Mesenchymal stem cell of the bone marrow (primary cell): ENCODE results near the genes LAMA3 and TAF4B.

GRCh38 chr18:23463955-23464497 lies 10.9 kb downstream of the RIOK3 start:
- CAGE, long polyA plus RNA: no peak

DNA sequence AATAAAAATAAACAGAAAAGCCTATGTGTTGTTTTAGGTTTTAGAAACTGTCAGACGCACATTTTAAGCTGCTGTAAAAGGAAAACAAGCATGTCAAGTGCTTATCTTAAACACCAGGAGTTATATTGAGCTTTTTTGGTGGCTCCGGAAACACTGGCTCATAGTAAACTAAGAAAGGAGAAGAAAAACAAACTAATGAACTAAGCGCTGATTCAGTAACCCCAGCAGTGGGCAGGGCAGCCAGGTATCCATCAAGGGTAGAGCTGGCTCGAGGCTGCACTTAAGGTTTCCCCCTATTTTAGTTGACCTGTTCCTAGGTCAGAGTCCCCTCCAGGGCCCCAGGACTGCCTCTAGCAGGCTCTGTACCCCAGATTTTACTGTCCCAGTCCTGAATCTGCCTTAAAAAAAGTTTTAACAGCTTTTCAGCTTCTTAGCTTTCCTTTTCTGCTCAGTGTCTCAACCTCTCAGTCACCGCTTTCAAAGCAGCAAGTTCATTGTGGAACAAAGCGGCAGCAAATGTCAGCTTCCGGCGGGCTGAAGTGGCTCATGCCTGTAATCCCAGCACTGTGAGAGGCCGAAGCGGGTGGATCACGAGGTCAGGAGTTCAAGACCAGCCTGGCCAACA lies 15.3 kb upstream of the RMC1 start:
- CAGE, long polyA plus RNA: no peak

DNA sequence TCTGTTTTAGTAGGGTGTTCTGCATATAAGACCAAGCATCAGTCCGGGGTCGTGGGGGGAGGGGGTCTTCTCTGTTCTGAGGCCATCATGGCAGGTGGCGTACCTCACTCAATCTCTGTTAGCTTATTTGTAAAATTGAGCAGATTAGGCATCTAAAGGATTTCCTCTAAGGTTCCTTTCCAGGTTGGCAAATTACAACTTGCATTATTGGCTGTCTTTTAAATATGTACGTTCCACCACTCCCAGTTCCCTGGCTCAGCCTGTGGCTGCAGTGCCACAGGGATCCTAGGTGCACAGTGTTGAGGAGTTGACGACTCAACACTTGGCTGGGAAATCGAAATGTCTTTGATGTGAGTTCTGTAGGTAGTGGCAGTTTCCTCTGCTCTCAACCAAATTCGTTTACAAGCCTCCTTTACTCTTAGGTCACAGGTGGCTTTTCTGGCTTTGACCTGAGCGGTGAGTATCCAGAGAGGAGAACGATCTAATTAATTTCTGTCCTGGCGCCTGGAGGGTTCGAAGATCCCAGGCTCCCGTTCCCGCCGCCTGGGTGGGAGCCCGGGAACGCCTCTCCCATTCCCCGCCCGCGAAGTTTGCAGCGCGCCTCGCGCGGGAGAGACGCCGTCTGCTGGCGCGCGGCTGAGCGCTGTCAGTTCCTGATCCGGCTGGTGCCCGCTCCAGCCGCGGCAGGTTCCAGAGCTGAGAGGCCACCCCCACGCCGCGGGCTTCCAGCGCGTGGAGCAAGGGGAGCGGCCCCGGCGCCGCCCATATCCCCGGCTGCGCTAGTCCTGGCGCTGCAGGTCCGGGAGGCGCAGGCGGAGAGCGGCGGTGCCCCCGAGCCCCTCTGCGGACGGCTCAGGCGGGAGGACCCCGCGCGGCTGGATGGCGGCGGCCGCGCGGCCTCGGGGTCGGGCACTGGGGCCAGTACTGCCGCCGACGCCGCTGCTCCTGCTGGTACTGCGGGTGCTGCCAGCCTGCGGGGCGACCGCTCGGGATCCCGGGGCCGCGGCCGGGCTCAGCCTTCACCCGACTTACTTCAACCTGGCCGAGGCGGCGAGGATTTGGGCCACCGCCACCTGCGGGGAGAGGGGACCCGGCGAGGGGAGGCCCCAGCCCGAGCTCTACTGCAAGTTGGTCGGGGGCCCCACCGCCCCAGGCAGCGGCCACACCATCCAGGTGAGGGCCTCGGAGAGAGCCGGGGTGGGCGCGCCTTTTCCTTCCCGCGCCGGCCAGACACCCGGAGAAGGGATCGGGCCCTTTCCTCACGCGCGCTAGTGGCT lies at the start of gene LAMA3:
Gene LAMA3 (plus strand): TSS at position 649 of the 1,277 bp plus-strand sequence.
- CAGE, long polyA plus RNA: no peak

DNA sequence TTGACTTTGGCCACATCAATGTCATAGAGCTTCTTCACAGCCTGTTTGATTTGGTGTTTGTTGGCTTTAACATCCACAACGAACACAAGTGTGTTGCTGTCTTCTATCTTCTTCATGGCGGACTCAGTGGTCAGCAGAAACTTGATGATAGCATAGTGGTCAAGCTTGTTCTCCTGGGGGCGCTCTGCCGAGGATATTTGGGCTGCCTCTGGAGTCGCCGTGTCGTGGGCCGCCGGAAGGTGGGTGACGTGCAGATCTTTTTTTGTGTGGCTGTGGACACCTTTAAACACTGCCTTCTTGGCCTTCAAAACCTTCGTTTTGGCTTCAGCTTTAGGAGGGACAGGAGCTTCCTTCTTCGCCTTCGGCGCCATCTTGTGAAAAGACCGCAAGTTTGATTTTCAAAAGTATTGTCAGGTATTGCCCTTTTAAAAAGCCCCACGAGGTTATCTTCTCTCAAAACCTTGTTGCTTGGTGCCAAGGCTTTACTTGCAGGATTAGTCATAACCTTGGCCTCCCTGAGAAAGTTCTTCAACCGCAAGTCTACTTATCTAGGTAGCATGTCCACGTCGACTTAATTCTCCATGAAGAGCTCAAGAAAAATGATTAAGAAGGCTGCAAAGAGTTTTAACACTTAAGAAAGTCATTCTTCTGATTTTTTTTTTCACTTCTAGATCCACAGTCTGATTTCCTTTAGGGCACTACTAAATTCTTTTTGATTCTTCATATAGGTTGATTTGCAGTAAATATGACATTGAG lies 20.8 kb downstream of the LAMA3 start:
- CAGE, long polyA plus RNA: no peak

DNA sequence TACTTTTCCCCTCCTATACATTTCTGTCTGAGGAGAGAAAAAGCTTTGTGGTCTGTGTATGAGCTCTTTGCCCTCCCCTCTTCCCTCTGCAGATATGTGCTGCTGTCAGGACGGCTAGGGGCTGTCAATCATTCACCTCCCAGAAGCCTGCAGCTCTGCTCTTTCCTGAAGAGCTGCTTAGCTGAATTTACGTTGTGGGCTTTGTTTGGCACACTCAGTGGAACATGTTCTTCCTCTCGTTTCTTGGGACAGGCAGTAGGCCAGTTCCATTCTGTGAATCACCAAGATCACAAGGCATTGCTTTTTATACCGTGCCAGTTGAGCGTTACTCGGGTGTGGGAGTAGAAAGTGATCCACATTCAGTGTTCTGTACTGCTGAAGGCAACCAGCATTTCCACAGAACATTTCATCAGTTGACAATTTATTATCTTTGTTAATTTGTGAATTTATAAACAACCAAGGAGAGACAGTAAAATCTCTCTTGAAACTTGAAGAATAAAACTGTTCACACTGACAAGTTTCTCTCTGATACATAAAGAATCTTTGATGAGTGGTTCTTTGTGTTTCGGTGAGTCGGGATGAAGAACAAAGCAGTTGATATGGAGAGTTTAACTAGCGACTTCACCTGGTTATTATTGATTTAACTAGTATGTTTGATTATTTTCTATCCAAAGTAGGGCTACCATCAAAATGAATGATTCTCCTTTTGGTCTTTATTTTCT lies 136.9 kb downstream of the LAMA3 start:
- CAGE, long polyA plus RNA: no peak

GRCh38 chr18:23847062-23847584 lies 157.9 kb downstream of the LAMA3 start:
- CAGE, long polyA plus RNA: no peak

- CAGE, long polyA plus RNA: no peak
Observed at GRCh38 chr18:23994502-23994913, 20.0 kb upstream of the TTC39C start.

DNA sequence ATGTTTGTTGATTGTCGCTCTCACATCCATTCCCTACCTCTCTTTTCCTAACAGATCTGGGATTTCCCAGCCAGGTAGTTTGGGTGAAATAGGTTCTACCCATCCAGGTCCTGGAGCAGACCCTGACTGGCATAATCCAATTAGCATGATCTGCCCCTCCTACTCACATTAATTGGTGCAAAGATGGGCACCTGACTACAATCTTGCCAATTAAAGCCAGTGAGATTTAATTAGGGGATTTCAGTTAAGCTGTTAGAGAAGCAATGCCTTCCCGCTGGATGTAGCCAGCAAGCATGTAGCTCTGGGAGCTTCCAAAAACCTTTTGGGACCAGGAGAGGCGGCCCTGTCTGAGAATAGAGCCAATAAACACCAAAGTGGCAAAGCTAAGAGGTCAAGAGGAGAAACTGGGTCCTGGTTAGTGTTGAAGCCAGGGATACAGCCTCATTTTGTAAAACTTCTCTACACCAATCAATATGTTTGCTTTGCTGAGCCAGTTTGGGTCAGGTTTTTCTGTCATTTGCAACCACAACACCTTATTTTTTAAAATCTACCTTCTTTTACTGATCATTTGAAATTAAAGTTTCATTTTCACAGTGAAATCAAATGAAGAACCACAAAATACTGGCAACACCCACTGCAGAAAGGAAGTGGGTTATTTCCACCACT lies 3.3 kb upstream of the TTC39C start:
- CAGE, long polyA plus RNA: no peak

DNA sequence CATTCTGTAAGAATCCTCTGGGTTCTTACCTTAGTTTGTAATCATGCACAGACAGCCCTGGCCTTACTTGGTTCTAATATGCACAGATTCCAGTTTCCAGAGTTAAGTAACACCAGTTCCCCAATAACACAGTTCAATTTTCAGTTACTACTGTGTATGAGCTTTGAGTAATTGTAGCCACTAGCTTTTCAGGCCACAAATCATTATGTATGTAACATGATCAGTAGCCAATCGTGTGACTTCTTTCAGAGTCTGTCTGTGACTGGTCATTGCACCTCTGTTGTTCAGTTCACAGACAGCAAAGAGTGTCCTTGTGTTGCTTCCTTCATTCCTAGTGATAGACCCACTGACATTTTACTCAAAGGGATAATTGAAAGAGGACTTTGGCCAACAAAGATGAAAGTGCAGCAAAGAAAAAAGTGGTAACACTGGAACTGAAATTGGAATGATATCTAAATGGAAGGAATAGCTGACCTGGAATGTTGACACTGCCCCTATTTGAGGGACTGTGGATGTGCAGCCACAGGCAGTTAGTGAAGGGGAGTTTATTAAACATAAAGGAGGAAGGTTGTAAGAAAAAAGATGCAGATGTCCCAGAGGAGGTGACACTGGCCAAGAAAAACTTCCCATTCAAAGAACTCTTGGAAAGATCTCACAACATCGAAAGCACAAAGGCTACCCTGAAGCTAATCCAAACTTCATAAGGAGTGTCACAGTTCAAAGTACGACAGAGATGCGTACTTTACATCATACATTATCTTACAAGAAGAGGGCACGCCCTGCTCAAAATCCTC lies 19.2 kb downstream of the TTC39C start:
- CAGE, long polyA plus RNA: no peak

- CAGE, long polyA plus RNA: no peak
Observed at GRCh38 chr18:24188814-24189365, 50.0 kb downstream of the CABYR start.

DNA sequence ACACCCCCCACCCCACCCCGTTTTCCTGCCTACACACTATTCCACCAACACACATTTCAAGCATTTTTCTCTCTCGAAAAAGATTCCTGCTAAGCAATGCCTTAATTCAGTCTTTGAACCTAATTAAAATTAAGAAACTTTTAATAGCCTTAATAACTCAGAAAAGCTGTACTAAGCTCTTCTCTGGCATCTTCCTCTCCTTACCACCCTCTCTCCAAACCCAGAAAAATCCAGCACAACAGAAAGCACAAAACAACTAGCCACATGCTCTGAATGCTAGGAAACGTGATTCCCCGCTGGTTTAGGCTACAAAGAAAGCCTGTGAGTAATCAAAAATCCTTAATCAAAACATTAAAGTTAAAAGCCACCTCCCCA lies 126.9 kb downstream of the OSBPL1A start:
- CAGE, long polyA plus RNA: no peak

GRCh38 chr18:25282117-25282814 lies 69.7 kb downstream of the ZNF521 start:
- CAGE, long polyA plus RNA: no peak

GRCh38 chr18:26090789-26091723 lies 643 bp upstream of the SS18 start:
- CAGE, long polyA plus RNA: no peak

GRCh38 chr18:26225331-26225886 lies 836 bp upstream of the TAF4B start:
- CAGE, long polyA plus RNA: no peak

- CAGE, long polyA plus RNA: no peak
Observed at GRCh38 chr18:26225910-26227165, at the start of gene TAF4B. TAF4B (plus strand) TSS chr18:26226445.

GRCh38 chr18:26458459-26459151 lies 89.7 kb downstream of the KCTD1 start:
- CAGE, long polyA plus RNA: no peak

GRCh38 chr18:26545841-26546485 lies 2.4 kb downstream of the KCTD1 start:
- CAGE, long polyA plus RNA: no peak

DNA sequence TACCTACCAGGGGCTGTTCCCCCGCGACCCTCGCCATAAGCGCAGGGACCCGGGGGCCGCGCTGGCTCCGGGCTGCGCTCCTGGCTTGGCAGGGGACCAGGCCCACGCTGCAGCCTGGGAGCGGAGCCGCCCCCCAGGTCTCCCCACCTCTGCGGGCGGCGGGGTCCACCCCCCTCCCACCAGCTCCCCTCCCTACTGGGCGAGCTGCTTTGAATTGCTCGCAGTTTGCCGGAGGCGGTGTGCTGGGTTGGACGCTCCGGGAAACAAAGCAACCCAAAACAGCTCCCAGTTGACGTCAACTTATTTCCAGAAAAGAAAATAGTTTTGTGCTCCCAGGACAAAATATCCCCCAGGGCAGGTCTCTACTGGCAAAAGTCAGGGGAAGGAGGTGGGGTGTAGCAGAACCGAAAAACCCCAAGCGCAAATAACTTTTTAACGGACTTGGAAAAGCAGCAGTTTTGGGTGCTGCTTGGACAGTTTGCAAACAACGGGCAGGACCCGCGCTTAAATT lies 2.6 kb upstream of the KCTD1 start:
- CAGE, long polyA plus RNA: no peak

- CAGE, long polyA plus RNA: no peak
Observed at GRCh38 chr18:26657799-26658477, 109.6 kb upstream of the KCTD1 start.

DNA sequence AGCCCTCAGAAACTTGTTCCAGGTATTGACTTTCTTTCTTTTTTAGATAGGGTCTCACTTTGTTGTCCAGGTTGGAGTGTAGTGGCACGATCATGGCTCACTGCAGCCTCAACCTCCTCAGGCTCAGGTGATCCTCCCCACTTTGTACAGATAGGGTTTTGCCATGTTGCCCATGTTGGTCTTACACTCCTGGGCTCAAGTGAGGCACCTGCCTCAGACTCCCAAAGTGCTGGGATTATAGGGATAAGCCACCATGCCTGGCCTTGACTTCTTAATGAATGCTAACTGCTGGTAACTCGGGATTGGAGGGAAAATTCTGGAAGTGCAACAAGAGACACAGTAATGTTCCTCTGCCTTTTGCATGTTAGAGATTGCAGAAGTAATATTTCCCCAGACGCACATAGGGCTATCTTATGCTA lies 128.8 kb downstream of the AQP4 start:
- CAGE, long polyA plus RNA: no peak